UCH-1 (cell line): ENCODE measurements around a stretch of chr1.

GRCh38 chr1:243917035-243918027, 67.3 kb upstream of the AKT3 start:
- RRBS, result no CpG with 5 or more reads among the region's 63 CpGs

GRCh38 chr1:244048303-244049104, 2.6 kb upstream of the ZBTB18 start:
- RRBS, result 5% methylated on average over 18 of the region's 96 CpGs

DNA sequence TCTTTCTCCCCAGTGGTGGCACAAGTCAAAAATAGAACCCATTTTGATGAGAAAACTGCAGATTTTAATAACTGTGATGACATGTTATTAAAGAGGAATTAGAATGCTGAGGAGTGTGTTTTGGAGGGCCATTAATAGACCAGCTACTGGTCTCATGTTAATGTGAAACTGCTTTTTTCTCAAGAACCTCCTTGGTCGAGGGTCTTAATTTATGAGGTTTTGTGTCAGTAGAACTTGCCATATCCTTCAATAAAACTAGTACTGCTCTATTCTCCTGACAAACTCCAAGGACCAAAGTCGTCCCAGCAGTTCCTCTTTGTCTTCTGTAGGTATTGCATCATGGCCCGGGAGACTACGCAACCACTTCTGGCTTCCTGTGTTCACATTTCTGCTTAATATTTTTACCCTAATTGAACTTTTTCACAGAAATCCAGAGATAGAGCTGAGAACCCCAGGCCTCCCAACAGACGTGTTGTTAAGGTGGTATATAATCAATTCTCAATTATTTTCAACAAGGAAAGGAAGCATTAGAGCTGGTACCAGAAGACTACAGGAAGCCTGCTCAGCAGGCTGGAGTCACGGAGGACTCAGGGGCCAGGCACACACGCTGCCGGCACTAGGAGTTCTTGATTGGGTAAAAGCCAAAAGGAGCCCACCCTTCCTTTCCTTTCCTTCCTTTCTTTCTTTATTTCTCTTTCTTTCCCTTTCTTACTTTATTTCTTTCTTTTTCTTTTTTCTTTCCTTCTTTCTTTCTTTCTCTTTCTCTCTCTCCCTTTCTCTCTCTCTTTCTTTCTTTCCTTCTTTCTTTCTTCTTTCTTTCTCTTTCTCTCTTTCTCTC, 127.9 kb upstream of the C1orf100 start:
- RRBS, result no CpG with 5 or more reads among the region's 8 CpGs

DNA sequence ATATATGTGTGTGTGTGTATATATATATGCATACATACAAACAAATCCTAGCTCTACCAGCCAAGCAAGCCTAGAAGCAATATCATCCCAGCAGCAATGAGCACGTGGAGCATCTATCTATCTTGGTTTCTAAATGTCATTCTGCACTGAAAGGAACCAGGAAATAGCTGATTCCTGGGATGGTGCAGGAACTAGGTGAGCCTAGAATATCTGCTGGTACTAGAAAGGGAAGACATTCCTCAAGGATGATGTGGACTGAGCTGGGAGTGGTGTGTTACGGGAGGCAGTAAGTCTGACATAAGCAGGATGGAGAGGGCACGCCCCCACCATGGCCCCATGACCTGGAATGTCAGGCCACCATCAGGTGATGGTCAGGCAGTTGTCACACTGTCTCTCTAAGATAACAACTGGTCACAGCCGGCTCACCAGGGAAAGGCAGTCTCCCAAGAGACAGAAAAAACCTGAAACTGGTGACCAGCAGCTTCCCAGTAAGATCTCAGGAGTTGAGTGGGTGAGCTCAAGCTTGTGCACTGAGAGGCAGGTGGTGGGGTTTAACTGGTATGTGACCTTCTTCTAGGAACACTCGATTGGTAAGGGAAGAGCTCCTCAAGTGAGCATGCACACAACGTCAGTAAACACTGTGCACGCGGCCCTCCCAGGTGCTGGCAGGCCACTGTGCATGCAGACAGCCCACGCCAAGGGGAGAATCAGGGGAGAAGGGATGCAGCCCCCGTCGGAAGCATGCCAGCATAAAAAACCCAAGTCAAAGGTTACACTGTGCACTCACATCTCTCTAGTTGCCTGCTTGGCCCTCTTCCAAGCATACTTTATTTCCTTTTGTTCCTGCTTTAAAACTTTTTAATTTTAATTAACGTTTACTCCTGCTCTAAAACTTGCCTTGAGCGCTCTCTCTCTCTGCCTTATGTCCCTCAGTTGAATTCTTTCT, 49.4 kb upstream of the C1orf100 start:
- RRBS, result no CpG with 5 or more reads among the region's 13 CpGs

GRCh38 chr1:244311736-244312408, 40.6 kb upstream of the C1orf100 start:
- RRBS, result no CpG with 5 or more reads among the region's 14 CpGs

DNA sequence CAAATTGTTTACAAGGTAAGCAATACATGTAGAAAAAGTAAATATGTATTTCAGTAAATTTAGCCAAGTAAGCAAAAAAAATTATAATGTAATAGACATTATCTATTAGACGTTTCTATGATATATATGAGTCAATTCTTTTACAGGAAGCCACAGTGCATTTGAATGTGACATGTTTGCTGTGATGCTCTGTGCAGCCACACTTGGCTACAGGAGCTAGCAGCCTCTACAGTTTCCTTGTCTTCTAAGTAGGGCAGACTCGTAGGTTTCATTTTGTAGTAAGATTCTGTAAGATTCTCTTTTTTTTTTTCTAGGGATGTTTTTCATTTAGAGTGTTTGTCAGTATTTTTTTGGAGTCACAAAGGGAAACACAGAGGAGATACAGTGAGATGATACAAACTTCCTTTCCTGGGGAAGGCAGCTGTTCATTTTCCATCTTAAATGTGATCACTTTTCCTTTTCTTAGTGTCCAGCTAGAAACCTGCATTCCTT, 26.9 kb upstream of the C1orf100 start:
- RRBS, result no CpG with 5 or more reads among the region's 2 CpGs

- RRBS, result no CpG with 5 or more reads among the region's 9 CpGs
These were observed 15.8 kb upstream of the C1orf100 start for GRCh38 chr1:244336694-244337050.

DNA sequence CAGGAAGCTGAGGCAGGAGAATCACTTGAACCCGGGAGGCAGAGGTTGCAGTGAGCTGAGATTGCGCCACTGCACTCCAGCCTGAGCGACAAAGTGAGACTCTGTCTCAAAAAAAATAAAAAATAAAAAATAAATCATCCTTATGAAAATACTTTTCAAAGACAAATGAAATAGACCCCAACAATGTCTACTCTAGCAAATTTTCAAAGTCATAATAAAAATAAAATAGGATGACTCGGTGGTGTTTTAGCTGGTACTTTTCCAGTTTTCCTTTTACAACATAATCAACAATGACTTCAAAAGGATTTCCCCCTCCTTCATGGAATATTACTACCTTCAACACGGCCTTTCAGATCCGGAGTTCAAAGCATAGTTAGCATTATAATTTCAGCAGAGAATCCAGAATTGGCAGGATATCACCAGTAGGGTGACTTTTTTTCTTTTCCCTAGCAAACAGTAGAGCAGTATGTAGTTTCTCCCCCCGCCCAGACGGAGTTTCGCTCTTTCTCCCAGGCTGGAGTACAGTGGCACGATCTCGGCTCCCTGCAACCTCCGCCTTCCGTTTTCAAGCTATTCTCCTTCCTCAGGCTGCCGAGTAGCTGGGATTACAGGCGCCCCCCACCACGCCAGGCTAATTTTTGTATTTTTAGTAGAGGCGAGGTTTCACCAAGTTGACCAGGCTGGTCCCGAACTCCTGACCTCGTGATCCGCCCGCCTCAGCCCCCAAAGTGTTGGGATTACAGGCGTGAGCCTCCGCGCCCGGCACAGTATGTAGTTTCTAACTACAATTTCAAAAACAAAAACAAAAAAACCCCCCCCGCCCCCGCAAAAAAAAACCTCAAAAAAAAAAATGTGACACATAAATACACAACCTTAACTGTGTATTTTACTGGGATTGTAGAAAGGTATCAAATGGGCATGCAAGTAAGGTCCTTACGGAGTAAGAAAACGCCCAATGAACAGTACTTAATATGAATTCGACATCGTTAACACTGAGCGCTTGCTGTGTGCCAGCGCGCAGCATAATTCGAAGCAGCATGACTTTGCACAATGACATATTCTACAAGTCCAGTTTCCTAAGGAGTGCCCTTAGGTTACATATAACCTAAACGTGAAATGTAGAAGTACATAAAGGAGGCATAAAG, 1.6 kb upstream of the COX20 start:
- RRBS, result no CpG with 5 or more reads among the region's 36 CpGs

DNA sequence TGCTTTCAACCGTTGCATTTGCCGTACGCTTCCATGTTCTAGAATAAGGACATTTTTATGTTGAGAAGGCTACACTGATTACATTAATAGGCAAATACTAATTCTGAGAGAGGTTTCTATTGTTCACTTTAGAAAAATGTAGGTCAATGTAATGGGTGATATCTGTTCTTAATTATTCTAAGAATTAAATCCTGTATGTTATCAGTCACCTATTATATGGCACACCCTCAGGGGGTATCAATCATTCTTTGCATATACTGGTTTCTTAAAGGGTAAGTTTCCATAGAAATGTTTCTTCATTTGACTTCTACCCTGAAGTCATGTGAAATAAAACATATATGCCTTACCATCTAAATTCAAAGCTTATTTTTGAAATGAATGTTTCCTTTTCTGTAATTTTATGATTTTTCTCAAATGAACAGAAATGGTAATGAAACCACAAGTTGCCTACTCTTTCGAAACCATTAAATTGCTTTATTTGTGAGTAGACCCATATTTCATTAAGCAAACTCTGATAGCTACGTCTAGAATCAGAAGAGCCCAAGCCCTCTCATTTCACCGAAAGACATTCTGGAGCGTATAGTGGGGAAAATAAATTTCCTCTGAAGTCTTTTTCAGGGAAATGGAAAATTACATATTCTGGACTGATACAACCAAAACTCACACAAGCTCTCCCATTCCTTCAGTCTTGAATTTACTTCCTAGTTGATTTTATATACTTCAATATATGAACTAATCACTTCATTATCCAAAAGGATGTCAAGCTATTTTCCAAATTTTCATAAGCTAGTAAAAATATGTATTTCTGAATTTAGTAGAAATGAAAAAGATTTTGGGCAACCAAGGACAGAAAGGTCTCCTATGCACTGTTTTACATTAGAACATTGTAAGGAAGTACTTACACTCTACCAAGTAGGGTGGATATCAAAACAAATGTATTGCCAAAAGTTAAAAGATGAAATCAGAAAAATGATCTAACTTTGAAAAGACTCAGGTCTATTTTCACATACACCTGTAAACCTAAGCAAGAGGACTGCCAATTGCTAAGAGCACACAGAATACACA, 12.4 kb downstream of the COX20 start:
- RRBS, result no CpG with 5 or more reads among the region's 7 CpGs

DNA sequence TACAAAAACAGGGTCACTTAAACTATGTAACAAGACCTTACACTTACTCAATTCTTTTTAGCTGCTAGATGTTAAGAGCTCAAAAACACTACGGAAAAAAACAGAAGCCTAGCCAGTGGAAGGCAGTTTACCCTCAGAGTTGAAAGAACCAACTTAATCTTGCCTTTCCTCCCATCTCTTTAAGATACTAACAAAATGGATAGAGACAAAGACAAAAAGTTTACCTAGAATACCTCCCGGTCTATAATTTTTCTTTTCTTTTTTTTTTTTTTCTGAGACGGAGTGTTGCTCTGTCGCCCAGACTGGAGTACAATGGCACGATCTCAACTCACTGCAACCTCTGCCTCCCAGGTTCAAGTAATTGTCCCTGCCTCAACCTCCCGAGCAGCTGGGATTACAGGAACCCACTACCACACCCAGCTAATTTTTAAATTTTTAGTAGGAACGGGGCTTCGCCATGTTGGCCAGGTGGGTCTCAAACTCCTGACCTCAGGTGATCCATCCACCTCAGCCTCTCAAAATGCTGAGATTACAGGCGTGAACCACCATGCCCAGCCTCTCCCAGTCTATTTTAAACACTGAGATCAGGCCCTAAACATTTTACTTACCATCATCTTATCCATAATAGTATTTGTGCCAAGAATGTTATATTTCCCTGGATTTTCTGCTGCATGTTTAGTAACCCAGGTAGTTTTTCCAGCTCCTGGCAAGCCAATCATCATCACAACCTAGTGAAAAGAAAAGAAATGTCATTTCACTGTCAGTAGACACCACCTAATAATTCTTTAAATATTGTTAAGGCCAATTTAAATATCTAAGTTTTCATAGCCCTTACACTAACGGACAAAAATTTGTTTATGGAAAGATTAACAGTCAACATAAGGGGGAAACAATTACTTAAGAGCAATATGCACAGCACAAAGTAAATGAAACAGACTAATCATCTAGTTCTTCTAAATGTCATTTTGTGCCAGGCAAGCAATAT, 7.1 kb downstream of the HNRNPU start:
- RRBS, result no CpG with 5 or more reads among the region's 10 CpGs

DNA sequence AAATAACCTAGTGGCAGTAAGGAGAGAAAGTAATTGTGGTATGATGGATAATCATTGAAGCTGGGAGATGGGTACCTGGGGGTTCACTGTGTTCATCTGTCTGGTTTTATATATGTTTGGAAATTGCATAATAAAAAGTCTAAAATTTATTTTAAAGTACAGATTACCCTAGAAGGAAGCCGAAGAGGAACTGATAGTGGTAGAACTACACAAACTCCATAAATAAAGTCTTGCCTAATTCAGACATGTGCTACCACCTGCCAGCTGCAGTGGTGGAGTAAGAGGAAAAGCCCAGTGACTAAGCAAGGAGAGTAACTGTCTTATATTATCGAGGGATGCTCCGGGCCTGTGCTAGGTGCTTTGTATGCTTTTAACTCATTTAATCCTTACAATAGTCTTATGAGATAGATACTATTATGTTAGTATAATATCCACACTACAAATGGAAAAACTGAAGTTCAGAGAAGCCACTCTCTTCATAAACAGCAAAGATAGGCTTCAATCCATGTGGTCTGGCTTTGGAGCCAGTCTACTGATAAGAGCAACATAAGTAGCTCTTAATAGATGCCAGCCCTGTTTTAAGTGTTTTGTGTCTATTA, 48.5 kb upstream of the EFCAB2 start:
- RRBS, result no CpG with 5 or more reads among the region's 3 CpGs

- RRBS, result 4% methylated on average over 34 of the region's 47 CpGs
These were observed 795 bp downstream of the EFCAB2 start for GRCh38 chr1:244970273-244970680.

DNA sequence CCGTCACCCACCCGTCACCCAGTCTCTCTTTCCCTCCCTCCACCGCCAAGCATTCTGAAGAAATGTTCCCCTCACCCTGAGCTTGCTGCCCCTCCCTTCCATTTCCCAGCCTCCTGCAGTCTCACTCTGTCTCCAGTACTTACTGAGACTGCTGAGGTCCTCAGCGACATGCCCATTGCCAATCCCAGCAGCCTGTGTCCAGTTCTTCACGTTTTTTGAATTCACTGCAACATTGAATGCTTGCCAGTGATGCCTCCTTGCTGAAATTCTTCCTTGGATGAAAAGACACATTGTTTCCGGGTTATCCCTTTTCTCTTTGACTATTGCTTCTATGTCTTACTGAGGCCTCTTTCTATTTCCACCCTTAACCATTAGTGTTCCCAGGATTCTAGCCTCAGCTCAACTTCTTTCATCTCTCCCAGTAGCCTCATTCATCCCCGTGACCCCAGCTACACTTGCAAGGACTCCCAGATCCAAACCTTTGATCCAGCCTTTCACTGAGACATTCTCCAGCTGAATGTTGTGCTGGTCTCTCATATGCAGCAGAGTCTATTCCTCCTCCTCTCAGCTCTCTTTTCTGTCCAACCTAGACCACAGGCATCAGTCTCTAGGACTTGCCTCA, 46.5 kb upstream of the KIF26B start:
- RRBS, result no CpG with 5 or more reads among the region's 7 CpGs

- RRBS, result 4% methylated on average over 4 of the region's 35 CpGs
These were observed 641 bp downstream of the KIF26B start for GRCh38 chr1:245155472-245155780.

GRCh38 chr1:245216813-245217135, 62.0 kb downstream of the KIF26B start:
- RRBS, result no CpG with 5 or more reads among the region's 4 CpGs

DNA sequence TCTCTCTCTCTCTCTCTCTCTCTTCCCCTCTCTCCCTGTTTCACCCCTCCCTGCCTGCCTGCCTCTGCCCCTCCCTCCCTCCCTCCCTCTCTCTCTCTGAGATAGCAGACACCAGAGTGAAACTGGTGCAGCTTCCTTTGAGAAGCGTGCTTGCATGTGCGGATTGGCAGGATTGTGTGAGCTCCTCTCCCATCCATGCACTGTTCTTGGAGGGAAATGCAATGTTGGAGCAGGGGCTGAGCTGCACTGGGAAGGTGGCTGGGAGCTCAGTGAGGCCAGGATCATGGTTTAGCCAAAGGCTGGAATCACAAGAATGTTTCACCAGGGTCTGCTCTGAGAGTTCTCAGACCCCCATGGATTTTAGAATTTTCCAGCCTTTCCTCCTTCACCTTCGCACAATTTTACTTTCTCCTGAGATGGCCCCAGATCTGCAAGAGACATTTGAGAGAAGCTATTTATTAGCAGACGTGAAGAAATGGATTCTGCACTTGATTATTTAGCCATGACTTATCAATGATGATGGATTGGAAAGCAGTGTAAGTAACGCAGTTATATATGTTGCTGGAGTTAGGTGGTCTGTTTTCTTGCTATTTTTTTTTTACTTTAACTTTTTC, 355.9 kb downstream of the KIF26B start:
- RRBS, result no CpG with 5 or more reads among the region's 5 CpGs

DNA sequence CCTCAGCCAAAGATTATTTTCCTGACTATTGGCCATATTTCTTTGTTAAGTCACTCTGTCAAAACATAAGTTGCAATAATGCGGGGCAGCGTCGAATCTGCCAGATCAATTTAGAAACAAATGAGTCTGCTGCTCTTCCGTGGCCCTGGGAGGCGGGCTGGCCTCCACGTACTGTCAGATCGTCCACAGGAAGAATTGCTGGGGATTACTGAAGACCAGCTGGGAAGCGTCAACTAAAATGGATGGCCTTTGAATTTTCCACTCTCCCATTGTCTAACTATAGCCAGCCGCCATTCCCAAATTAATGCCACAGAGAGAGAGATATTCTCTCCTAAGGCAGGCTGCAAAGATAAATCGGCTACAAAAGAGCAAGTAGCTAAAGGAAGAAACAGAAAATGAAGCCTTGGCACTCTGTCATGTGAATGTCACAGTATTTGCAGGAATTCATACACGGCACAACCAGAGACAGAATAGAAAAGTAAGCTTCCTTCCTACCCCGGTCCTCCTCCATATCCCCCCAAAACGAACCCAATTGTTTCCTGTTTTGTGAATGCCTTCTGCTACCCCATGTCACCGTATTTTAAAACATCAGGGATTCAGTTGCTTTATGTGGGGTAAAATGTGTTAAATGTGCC, 560.1 kb downstream of the SMYD3 start:
- RRBS, result no CpG with 5 or more reads among the region's 14 CpGs

GRCh38 chr1:245984959-245985581, 522.0 kb downstream of the SMYD3 start:
- RRBS, result no CpG with 5 or more reads among the region's 5 CpGs